Epithelial cell of prostate (primary cell): ENCODE measurements around a stretch of chr12.

DNA sequence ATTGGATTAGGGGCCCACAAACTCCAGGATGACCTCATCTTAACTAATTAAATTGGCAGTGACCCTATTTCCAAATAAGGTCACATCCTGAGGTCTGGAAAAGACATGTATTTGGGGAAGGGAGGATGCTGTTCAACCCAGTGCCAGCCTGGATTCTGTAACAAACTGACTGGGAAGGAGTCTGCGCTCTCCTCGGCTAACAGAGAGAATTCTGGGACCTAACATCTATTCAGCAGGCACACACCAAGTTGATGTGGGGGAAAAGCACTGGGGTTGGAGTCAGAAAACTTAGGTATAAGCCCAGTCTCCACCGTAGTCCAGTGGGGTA lies 365.6 kb upstream of the FKBP4 start:
- RRBS, result no CpG with 5 or more reads among the region's 3 CpGs

GRCh38 chr12:2628319-2628796 lies 166.4 kb upstream of the FKBP4 start:
- RRBS, result no CpG with 5 or more reads among the region's 10 CpGs

- RRBS, result 2% methylated on average over 19 of the region's 66 CpGs
Observed at GRCh38 chr12:2690705-2691609, 103.8 kb upstream of the FKBP4 start.

- RRBS, result no CpG with 5 or more reads among the region's 4 CpGs
Observed at GRCh38 chr12:2800310-2800842, 5.6 kb downstream of the FKBP4 start.

- RRBS, result no CpG with 5 or more reads among the region's 27 CpGs
Observed at GRCh38 chr12:2877523-2878182, 630 bp downstream of the RHNO1 start.

DNA sequence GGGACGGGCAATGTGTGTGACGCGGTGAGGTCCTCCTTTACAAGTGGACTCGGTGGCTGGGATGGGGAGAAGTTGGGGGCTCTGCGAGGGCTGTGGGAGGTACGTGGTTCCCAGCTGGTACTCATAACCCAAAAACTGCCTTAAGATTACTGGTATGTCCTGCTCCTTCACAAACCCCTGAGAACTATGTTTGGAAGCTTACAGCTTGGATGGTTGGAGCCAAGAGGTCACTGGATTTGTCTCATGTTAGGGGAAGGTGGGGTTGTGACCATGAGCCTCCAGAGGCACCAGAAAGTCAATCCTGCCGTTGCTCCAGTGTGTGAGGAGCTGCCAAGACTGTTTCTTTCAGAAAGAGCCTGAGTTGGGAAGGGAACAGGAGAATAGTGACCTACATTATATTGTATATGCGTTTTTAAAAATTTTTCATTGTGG lies 33.5 kb downstream of the TEAD4 start:
- RRBS, result no CpG with 5 or more reads among the region's 8 CpGs

- RRBS, result no CpG with 5 or more reads among the region's 4 CpGs
Observed at GRCh38 chr12:3216151-3216409, 138.9 kb downstream of the TSPAN9 start.

DNA sequence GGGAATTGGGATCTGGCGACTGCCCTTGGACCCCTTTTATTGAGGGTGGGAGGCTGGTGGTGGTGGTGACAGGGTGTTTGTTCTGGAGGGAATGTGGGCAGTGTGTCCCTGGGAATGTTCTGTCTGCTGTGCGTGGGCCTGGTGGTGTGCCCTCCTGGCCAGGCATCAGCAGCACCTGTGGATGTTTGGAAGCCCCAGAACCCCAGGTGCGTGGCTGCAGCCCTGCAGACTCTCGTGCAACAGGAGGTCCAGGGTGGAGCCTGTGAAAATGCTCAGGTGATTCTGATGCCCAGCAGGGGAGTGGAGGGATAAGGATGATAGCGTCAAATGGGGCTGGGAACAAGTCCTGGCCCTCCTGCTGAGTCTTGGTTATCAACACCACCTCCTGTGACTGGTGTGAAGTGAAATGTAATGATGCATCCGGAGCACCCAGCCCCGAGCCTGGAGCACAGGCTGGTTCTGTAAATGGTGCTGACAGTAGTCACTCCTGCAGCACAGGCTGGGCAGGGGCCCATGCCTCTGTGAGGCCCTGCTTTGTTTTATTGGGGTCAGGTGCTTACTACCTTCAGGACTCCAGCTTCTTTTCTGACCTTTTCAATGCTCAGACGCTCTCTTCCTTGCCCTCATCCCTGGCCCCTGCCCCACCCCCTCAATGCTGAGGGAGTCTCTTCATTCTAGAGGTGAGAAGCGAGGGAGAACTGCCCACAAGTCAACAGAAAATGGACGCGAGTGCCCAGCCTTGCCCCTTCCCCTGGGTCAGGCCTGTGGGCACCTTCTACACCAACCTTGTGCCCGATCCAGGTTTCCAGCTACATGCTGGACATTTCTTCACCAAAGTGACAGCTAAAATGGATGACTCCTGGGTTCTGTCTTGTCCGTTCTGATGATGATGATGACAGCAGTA lies 176.8 kb downstream of the TSPAN9 start:
- RRBS, result no CpG with 5 or more reads among the region's 13 CpGs

DNA sequence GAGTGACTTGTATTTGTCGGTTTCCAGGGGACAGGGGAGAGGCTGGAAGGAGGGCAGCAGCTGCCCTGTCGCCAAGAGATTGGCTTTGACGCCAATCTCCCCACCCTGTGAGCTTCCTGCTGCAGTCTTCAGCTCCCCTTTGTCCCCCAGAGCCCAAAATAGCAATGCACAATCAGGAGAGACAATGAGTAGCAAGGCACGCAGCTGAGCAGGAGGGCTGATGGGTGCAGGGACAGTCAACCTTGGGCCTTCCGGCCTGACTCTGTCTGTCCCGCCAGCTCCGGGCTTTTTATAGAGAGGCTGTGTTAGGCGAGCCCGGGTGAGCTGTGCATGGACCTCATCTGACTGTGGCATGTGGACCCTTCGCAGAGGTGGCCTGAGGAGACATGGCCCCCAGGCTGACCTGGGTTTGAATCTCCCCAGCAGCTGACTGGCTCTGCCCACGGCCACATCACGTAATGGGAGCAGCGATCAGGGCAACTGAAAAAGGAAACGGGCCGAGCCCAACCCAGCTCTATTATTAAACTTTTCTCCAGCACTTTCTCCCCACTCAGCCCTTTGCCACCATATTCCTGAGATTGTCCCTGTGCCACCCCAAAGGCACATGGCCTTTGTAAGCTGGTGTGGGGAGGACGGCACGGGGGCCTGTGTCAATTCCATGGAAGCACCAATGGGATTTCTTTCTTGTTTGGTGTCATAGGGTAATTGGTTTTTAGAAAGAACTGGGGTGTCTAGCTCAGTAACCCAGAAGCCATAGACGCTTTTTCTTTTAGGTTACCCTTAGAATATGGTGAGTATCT lies 178.0 kb downstream of the TSPAN9 start:
- RRBS, result no CpG with 5 or more reads among the region's 18 CpGs

GRCh38 chr12:3255737-3256678 lies 178.8 kb downstream of the TSPAN9 start:
- RRBS, result 95% methylated on average over 9 of the region's 33 CpGs

DNA sequence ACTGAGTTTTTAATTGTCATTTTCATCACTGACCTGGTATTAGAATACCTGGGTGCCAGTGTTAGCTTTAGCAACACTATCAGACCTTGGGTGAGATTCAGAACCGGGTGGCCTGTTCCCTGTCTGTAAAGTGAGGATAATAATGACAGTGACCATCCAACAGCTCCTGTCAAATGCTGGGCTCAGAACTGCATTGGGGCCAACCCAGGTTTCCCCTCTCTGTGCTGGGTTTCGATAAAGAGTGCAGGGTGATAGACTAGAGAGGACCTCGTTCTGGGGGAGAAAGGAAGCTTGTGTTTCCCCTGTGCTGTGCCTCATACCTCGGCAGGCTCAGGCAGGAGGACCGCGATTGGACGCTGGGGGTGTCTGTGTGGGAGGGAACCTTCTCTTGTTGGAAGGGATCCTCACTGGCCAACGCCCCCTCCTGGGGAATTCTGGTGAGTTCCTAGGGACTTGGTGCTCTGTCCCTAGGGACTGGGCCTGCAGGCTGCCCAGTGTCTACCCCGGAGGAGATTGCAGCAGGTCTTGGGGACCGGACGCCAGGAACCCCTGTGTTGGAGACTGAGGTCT lies 157.5 kb upstream of the PRMT8 start:
- RRBS, result no CpG with 5 or more reads among the region's 11 CpGs

DNA sequence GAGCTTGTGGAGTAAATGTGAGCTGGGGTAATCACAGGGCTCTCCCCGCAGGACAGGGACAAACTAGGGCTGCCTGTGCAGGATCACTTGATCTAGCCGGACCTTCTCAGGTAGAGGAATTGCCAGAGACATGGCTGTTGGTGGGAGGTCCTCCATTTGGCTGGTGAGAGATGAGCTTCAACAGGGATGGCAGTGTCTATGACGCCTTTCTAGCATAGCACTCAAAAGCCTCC lies 75.2 kb upstream of the PRMT8 start:
- RRBS, result 91% methylated on average over 1 of the region's 3 CpGs

GRCh38 chr12:3492365-3492675 lies 1.3 kb downstream of the PRMT8 start:
- RRBS, result 2% methylated on average over 9 of the region's 25 CpGs

DNA sequence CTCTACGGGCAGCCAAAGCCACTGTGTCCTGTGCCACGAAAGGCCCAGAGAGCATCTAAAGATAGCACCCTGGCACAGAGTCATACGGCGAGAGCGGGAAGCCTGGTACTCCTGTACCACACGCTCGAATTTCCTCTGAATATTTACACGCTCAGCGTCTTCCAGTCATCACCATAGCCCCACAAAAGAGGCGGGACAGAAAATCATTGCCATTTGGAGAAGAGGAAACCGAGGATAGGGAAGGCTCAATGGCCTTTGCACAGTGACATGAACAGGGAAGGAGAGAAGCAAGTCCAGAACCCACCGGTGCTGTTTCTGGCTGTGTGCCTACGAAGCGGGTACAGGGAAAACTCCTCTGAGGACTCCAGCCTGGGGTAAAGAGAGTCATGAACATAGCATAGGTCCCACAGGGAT lies 39.7 kb downstream of the PRMT8 start:
- RRBS, result no CpG with 5 or more reads among the region's 14 CpGs

- RRBS, result no CpG with 5 or more reads among the region's 4 CpGs
Observed at GRCh38 chr12:3865933-3866732, 7.1 kb downstream of the PARP11 start.

GRCh38 chr12:3999049-3999958 lies 126.1 kb upstream of the PARP11 start:
- RRBS, result no CpG with 5 or more reads among the region's 9 CpGs

GRCh38 chr12:4025075-4025470 lies 151.9 kb upstream of the PARP11 start:
- RRBS, result no CpG with 5 or more reads among the region's 11 CpGs

DNA sequence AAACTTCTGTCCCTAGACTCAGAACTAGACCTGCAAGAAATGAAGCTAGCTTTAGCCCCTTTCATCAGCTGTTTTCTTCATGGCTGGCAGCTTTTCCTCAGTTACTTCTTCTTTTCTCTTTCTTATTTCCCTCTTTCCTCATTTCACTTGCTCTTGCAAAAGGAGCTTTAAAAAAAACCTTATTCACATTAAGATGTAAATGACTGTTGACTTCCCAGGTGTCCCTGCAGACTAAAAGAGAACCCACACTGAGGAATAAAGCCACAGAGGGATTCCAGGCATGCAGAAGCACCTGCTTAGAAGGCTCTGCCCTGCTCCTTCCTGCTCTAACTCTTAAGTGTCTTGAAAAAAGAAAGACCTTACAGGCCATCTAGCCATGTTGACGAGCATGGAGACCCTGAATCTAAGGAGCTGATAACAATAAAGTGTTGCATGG lies 69.7 kb upstream of the CCND2 start:
- RRBS, result no CpG with 5 or more reads among the region's 1 CpG

DNA sequence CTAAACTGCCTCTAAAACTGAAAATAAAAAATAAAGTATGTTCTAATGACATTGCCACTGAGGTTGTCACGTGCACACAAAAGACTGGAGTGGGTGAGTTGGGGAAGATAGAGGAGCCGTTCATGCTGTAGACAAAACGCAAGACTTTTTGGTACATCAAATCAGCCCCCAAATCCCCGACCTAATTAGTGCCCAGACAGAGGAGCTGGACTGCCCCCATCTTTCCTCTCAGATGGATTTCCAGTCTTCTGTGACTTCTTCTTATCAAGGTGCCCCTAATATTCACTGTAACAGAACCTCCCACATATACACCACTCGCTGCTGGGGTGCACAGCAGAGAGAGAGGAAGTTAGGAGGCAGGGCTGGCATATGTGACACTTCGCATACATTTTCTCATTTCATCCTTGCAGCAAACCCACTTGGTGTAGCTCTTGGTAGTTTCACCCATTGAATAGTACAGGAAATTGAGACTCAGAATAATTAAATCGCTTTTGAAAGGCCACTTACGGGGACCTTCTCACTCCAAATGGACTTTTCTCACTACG lies 56.6 kb upstream of the CCND2 start:
- RRBS, result no CpG with 5 or more reads among the region's 9 CpGs

GRCh38 chr12:4294496-4294769 lies 20.9 kb downstream of the CCND2 start:
- RRBS, result no CpG with 5 or more reads among the region's 5 CpGs